ENCODE measurements around a stretch of chr7.

DNA sequence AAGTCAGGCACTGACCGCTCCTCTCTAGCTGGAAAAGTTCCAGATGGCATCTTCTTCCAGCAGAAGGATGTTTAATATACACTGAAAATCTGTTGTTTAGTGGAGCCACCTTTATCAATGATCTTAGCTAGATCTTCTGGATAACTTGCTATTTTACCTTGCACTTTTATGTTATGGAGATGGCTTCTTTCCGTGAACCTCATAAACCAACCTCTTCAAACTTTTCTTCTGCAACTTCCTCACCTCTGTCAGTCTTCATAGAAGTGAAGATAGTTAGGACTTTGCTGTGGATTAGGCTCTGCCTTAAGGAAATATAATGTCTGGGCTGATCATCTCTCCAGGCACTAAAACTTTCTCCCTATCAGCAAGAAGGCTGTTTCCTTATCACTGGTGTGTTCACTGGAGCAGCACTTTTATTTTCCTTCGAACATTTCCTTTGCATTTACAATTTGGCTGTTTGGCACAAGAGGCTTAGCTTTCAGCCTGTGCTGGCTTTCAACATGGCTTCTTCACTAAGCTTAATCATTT lies 52.9 kb downstream of the ESYT2 start:
- RRBS = no CpG with 5 or more reads among the region's 3 CpGs

DNA sequence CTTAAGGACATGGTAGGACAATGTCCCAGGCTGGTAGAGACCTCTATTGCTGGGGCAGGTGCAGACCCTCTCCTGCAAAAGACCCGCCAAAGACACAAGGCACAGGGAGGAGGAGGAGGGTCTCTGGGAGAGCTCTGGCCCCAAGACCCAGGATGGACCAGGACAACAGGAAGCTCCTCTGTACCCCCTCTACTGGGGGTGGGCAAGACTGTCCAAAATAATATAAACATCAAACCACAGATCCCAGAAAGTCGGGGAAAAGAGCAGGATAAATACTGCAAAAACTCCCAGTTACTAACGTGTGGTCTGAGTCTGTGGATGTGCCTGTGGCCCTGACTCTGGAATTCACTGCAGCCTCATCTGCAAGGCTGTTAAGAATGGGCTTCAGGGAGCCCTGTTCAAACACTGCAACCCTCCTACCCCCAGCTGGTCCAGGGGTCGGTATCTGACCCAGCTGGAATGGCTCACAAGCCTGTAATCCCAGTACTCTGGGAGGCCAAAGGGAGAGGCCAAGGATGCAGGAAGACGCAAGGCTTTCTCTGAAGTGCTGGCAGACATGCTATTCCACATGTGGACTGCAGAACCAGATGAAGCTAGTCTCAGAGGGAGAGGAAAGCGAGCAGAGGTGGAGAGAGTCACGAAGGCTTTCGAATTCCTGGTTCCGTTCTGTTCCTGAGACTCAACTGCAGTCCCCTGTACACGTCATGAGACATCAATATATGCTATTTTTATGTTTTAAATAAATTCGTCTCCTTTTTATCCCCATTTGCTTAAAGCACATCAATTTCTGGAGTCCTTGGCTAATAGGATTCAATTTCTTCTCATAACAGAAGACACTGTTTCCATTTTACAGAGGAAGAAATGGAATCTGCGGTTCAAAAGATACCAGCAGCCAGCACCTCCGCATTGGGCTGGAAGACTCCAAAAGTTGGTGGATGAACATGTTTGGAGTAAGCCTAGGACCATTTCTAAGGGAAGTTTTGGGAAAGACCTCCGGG lies 45.1 kb downstream of the ESYT2 start:
- RRBS = no CpG with 5 or more reads among the region's 14 CpGs

GRCh38 chr7:158850119-158850532 lies 6.2 kb upstream of the DYNC2I1 start:
- RRBS = no CpG with 5 or more reads among the region's 4 CpGs

DNA sequence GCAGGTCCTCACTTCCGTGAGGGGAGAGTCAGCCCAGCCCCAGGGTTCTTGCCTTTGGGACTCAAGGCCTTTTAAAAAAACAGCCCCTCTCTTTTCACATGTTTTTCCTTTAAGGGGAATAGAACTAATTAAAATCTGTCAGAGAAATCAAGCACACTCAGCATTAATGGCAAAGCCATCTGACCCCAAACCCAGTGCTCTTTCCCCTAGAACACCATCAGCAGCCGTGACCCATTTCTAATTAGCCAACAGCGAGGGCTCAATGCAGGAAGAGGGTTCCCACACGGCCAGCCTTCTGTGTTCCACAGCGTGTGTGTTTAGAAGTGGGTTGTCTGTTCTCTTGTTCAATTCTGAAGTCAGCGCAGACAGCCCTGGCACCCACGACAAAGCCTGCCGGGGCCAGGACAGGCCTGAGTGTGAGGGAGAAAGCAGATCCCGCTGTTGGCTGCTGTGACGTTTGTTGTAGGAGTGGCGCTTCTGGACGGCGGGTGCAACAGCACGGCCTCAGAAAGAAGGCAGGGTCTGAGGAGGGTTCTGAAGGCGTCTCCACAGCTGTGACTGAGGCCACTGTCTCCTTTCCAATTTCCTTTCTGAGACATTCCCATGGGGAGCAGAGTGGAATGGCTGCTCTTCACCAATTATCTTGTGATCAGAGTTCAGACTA lies 76.3 kb downstream of the VIPR2 start:
- RRBS = no CpG with 5 or more reads among the region's 15 CpGs

- RRBS = no CpG with 5 or more reads among the region's 11 CpGs
Observed at GRCh38 chr7:159092623-159093063, 52.0 kb downstream of the VIPR2 start.

GRCh38 chr7:159093591-159094395 lies 50.9 kb downstream of the VIPR2 start:
- RRBS = 60% methylated on average over 2 of the region's 25 CpGs

DNA sequence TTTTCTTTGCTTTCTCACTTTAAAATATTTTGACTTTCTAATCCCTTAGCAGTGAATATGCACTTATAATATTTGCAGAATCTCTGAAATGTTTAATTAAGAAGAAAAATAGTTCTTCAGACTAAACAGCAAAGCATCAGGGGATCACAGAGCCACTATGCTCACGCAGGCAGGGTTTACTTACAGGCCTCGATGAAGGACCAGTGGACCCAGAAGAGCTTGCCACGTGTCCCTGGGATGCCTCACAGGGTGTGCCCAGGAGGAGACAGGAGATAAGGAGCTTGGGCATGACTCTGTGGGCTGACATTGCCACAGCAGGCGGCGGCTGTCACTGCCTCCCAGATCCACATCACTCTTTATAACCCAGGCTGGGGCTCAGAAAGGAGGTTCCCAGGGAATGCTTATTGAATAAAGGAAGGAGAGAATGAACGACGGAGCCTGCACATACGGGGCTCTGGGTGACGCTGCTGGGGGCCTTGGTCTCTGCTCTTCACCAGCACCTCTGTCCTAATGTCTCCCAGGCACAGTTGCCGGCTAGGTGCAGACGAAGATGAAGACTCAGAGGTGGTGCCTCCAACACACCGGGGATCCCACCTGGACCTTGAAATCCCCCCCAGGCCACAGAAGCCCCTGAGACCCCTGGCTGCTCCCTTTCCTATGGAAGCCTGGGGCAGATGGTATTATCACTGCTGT lies 45.4 kb downstream of the VIPR2 start:
- RRBS = no CpG with 5 or more reads among the region's 12 CpGs